Epithelial cell of prostate (primary cell): ENCODE measurements around a stretch of chr17.

- RRBS = 1% methylated on average over 12 of the region's 57 CpGs
Observed at GRCh38 chr17:28812022-28813239, 30.2 kb downstream of the FAM222B start.

DNA sequence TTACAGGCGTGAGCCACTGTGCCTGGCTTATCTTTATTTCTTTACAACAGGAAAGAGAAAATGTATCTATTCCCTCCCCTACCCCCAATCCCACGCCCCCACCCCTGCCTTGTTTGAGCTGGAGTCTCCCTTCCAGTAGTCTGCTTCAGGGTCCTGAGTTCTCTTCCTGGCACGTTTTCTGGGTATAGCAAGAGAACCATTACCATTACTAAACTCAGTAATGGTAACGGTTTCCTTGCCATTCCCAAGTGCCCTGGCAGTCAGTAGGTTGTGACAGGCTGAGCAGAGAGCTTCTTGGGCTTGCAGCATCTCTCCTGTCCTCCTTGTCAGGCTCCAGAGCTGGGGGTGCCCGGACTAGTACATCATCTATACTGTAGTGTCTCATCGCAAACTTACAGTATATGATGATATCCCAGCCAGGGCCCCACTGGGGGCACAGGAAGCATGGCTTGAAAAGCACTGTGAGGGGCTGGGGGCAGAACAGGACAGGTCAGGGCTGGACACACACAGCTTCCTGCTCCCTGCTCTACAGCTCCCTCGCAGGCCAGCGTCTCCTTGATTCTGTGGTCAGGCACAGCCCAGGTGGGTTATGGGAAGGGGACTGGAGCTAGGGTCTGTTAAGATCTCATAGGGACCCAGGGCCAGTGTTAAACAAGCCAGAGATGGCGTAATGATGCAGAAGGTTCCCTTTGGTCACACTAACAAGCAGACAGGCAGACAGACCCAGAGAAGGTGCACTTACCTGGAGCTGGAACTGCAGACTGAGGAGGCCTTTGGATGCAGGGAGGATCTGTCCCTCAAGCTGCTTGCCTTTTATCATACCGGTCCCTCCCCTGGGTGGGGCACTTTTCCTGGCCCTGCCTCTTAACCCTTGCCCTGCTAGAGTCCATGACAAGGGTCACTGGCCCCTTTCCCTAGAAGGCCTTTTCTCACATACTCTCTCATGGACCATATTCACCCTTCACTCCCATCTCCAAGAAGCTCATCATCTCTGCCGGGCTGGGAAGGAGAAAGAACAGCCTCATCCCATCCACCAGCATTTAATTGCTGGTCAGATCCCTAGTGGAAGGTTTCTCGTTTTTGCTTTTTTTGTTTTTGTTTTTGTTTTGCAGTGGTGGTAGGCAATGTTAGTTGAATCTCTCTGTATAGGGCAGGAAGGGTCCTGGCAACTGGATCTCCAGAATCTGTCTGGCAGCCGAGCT is 6.8 kb downstream of the ERAL1 start:
- RRBS = no CpG with 5 or more reads among the region's 13 CpGs

DNA sequence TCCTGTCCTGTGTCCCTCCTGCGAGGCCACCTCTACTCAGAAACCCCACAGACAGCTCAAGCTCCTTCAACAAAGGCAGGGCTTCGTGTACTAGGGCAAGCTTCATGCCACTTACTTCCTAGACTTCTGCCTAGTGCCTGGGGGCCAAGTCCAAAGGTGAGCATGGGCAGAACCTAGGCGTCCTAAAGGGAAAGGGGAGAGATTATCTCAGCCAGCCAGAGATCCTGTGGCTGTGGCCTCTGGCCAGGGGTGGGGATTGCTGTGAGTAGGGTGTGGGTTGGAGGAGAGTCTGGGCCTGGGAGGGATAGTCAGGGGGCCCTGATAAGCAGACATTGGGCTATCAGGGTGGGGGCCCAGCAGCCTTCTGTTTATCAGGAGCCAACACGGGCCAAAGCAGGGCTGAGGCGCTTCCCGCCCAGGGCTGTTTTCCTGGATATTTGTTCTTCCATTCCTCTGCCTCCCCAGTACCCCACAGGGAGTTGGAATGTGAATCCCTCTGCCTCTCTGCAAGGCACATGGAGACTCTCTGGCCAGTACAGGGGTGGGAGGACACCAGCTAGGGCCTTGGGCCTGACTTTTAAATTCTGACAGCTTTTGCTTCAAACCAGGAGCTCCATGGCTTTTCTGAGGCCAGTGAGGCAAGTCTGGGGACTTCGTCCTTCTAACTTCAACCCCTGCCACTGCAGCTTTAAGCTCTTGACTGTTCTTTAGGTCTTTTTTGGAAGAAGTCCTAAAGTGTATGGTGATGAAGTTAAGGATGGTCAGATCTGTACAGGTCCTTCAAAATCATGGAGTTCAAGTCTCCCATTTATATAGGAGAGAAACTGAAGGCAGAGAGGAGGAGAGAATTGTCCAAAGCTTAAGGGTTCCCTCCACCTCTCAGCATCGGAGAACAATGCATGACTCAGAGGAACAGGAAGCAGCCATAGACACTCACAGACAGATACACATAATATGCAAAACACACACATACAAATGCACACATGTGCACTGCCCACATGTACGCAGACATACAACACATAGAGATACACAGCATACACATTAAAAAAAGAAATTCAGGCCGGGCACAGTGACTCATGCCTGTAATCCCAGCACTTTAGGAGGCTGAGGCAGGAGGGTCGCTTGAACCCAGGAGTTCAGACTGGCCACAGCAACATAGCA is 10.7 kb downstream of the ERAL1 start:
- RRBS = no CpG with 5 or more reads among the region's 11 CpGs

- RRBS = no CpG with 5 or more reads among the region's 1 CpG
Observed at GRCh38 chr17:28930406-28930706, 21.0 kb downstream of the PHF12 start.

DNA sequence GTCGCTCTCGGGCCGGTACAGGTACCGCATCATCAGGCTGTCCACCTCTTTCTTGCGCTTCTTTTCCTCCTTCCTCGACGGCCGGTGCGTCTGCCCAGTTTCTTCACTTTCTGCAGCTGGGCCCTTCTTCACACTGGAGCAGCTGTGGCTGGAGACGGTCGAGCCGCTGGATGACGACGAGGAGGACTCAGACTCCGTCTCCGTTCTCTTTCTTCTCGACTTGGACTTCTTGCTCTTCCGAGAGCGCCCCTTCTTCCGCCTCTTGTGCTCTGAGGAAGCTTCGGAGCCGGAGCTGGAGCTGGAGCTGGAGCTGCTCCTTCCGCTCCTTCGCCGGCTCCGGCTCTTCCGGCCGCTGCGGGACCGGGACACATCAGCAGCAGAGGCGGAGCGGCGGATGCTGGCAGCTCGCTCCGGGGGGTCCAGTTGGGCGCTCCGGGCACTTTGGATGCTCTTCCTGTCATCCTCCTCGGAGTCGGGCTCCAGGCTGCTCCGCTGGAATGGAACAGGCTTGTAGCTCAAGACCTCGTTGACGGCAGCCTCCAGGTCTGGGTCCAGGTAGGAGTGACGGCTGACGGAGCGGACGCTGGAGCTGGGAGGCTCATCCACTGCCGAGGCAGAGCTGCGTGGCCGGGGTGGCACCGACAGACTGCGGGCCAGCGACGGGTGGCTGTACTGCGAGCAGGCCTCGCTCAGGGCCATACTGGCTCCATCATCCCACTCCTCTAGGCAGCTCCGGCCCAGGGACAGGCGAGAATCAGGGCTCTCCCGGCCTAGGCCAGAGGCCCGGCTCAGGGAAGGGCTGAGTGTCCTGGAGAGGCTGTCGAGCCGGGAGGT is 37.0 kb downstream of the PIPOX start:
- RRBS = 97% methylated on average over 22 of the region's 61 CpGs

- RRBS = 75% methylated on average over 4 of the region's 23 CpGs
Observed at GRCh38 chr17:29116310-29117024, 63.7 kb downstream of the MYO18A start.

DNA sequence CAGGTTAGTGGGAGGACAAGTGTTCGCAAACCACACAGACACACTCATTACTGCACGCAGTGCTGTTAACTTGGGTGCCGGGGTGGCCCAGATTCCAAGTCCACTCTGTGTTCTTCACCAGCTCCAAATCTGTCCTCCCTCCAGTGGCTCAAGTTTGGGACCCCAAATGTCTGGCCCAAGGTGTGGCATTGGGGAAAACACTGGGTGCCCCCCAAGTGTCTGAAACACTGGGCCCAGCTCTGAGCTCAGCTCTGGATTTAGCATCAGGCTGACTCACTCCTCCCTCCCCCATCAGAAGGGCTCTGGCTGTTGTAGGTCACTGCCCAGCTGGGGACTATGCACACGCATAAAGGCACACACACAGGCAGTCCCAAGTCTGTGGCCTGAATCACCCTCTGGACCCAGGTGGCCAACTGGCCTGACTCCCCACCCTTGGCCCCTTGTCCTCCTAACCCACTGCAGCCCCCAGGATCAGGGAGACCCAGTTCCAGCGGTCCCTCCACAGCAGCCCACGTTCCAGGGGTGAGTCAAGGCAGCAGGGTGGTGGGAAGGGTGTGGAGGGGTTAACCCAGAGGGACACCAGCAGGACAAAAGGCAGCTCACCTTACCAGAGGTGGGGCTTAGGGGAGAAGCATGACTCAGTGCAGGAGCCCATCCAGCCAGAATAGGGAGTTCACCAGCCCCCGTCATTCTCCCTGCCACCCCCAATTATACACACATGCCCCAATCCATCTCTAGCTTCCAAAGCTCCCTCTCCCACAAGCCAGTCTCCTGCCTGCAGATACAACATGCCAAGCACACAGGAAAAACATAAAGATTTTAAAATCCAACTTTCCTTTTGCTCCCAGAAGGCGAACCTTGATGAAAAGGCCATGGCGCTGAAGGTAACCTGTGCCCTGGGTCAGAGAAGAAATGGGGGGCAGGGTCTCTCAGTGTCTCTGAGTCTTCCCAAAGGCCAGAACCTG is 47.0 kb downstream of the MYO18A start:
- RRBS = no CpG with 5 or more reads among the region's 9 CpGs

DNA sequence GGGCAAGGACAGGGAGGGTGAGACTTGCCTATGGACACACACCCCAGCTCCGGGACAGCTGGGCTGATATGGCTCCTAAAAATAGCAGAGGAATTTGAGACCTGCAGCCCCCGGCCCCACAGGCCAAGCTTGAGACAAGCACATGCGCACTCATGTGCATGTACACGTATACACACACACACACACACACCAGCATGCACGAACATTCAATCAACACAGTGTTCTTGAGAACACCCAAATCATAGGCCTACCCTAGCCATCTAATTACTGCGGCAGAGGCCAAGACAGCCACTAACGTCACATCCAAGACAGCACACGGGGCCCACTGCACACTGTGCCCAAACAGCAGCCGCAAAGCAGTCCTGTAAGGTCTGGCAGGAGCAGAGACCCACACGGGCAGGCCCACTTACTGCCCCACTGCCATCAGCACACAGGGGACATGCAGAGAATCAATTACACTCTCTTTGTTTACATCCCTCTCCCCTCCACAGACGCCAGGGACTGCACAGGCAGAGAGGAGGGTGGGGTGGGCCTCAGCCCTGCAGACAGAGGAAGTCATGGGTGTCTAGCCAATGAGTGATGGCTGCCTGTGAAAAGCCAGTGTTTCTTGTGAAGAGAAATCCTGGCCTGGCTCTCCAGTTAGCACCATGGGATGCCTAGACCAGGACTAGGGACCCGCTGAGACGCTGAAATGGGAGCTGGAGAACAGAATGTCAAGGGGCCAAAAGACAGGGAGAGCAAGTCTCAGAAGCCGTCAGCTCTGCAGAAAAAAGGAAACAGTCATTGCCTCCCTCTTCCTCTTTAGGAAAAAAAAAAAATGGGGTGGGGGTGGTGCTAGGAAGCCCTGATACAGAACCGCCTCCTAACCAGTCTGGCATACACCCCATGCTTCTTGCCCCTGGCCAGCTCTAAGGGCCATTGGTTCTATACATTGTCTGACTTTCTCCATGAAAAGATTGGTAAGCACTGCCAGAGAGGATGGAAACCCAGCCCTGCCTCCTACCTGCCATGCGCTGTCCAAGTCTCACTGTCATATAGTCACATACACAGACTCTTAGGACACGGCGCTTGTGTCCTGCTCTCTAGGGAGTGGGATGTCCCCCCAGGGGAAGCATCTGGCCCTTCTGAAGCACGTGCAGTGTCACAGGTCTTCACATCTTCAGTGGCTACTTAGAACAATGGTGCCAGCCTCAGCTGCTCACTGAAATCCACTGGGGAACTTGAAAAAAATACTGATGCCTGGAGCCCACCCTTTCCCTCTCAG is 39.1 kb downstream of the MYO18A start:
- RRBS = no CpG with 5 or more reads among the region's 19 CpGs

DNA sequence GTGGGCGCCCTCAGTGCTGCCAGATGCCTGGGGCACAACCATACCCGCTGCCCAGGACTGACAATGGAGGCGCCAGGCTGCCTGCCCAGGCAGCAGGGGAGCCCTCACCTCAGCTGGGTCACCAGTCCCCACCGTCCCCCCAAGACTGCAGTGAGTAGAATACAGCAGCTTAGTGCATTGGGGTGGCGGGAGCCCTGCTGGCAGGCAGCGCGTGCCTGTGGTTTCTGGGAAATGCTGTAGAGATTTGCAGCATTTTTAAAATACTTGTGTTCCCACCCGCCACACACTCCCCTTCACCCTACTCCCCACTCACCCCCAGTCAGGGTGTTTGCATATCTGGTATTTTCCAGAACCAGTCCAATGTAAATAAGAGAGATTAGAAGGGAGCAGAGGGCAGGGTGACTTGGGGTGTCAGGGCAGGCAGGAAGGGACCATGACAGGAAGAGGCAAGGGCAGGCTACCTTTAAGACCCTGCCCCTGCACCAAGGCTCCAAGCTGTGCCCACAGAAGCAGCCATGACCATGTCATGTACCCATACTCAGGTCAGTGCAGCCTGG is 21.6 kb downstream of the MYO18A start:
- RRBS = no CpG with 5 or more reads among the region's 8 CpGs

GRCh38 chr17:29260104-29260850 is 13.6 kb downstream of the CRYBA1 start:
- RRBS = no CpG with 5 or more reads among the region's 4 CpGs

- RRBS = no CpG with 5 or more reads among the region's 1 CpG
Observed at GRCh38 chr17:29262239-29262518, 15.5 kb downstream of the CRYBA1 start.

- RRBS = no CpG with 5 or more reads among the region's 4 CpGs
Observed at GRCh38 chr17:29279027-29279978, 14.6 kb downstream of the NUFIP2 start.

- RRBS = 3% methylated on average over 39 of the region's 105 CpGs
Observed at GRCh38 chr17:29292086-29293319, 1.4 kb downstream of the NUFIP2 start.

- RRBS = no CpG with 5 or more reads among the region's 1 CpG
Observed at GRCh38 chr17:29347787-29348024, 42.5 kb upstream of the TAOK1 start.

- RRBS = no CpG with 5 or more reads among the region's 3 CpGs
Observed at GRCh38 chr17:29555812-29556351, 11.0 kb downstream of the ABHD15 start.

DNA sequence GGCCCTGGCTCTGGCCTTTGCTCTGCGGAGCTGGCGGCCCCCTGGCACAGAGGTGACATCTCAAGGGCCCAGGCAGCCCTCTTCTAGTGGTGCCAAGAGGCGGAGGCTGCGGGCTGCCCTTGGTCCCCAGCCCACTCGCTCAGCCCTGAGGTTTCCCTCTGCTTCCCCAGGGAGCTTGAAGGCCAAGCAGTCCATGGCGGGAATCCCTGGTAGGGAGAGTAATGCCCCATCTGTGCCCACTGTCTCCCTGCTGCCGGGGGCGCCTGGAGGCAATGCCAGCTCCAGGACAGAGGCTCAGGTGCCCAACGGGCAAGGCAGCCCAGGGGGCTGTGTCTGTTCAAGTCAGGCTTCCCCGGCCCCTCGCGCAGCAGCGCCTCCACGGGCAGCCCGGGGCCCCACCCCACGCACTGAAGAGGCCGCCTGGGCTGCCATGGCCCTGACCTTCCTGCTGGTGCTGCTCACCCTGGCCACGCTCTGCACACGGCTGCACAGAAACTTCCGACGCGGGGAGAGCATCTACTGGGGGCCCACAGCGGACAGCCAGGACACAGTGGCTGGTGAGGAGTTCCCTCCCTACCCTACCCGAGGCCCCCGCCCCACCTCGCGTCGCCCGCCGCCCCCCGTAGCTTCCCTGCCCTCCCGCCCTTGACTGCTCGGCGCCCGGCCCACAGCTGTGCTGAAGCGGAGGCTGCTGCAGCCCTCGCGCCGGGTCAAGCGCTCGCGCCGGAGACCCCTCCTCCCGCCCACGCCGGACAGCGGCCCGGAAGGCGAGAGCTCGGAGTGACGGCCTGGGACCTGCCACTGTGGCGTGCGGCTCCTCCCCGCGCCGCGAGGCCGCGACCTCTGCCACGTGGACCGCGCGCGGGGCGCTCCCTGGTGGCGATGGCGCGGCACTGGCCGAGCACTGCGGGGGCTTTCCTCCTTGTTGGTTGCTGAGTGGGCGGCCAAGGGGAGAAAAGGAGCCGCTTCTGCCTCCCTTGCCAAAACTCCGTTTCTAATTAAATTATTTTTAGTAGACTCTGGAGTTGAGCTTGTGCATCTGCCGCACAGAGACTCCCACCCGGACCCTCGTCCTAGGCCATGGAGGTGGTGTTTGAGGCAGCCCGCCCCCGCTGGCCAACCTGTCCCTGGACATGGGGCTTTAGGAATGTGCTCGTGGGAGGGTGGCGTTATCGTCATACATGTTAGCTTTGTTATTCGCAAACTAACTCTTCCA is 4.0 kb downstream of the TP53I13 start:
- RRBS = 50% methylated on average over 13 of the region's 82 CpGs

DNA sequence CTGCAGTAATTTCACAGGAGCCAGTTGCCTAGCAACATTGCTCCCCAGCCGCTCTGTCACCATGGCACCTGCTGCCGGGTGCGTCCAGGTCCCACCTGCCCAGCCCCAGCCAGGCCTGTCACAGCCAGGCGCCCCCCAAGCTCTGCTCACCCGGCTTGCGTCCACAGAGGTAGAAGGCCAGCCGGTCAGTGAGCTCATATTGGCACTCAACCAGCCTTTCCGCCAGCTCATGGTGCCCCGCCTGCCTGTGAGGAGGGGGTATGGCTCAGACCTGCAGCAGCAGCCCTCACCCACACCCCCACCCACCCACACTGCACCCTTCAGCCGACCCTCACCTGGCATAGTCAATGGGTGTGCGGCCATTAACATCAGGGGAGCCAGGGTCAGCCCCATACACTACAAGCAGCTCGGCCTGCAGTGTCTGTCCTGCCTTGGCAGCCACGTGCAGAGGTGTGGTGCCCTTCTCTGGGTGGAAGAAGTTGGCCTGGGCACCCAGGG is 7.8 kb downstream of the GIT1 start:
- RRBS = 39% methylated on average over 4 of the region's 13 CpGs

DNA sequence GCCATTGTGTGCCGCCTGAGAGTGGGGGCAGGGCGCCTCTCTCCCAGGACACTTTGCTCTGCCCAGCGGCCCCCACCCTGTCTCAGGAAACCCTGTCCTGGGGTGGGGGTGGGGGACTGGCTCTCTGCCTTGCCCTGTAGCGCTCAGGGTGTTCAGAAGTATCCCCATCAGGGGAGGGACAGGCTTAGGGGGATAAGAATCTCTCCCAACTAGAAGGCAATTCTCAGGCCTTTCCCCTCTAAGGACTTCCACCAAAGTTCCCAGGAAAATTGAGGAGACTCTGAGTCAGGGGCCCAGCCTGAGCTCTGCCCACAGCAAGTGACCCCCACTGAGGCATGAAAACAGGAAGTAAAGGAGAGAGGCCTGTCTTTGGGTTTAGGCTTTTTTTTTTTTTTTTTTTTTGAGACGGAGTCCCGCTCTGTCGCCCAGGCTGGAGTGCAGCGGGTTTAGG is 4.8 kb downstream of the GIT1 start:
- RRBS = no CpG with 5 or more reads among the region's 8 CpGs

DNA sequence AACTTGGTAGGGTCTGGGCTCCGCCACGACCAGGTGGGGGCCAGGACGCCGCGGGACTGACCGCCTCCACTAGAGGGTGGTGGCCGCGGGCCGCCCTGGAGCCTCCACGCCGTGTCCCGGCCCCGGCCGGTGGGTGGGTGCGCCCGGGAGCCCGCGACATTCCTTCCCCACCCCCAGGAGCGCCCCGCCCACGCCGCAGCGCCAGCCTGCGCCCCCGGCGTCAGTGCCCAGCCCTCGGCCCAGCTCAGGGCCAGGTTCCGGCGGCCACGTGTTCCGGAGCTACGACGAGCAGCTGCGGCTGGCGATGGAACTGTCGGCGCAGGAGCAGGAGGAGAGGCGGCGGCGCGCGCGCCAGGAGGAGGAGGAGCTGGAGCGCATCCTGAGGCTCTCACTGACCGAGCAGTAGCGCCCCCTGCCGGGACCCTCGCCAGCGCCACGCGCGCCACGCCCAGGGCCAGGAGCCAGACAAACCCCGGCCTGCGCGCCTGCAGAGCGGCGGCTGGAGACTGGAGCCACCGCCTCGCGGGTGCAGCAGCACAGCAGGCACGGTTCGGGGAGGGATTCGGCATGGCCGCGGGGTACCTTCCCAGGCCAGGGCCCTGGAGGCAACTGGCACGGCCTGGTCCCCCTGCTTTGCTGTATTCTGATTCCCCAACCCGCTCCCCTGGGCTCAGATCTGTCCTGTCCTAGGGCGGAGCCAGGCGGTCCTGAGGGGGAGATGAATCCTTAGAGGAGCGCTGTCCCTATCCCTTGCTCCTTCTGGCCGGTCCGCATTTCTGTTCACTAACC is 9.3 kb downstream of the CORO6 start:
- RRBS = 4% methylated on average over 20 of the region's 73 CpGs

GRCh38 chr17:29615391-29616388 is 7.0 kb downstream of the CORO6 start:
- RRBS = 6% methylated on average over 15 of the region's 81 CpGs